Aortic smooth muscle cell (primary cell): ENCODE results near the gene CALML5.

GRCh38 chr10:4310199-4310452 lies 515.9 kb upstream of the AKR1E2 start:
- RRBS, result no CpG with 5 or more reads among the region's 3 CpGs

DNA sequence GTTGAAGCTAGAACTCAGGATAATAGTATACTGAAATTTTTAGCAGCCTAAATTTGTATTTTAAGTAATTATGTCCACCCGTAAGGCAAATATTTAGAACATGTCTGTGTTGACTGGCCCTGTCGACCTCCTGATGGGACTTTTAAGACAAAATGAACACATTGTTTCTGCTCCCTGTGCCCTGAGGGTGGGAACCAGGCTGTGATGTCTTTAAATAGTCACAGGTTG lies 494.9 kb upstream of the AKR1E2 start:
- RRBS, result no CpG with 5 or more reads among the region's 2 CpGs

GRCh38 chr10:4372478-4373010 lies 453.5 kb upstream of the AKR1E2 start:
- RRBS, result no CpG with 5 or more reads among the region's 6 CpGs

DNA sequence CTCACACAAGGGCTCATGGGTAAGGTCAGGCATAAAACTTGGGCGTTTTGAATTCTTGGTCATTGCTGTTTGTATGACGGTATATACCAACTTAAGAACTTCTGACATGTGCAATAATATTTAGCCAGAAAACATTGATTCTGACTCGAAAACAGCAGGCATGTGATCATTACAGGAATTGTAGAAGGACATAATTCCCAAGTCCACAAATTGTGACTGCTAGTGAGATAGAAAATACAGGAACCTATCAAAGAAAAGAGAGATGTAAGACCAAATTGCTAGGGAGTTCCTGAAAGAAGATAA lies 202.5 kb upstream of the AKR1E2 start:
- RRBS, result no CpG with 5 or more reads among the region's 3 CpGs

GRCh38 chr10:4763935-4764309 lies 62.1 kb upstream of the AKR1E2 start:
- RRBS, result no CpG with 5 or more reads among the region's 1 CpG

GRCh38 chr10:4826411-4827151 lies 574 bp downstream of the AKR1E2 start:
- RRBS, result 2% methylated on average over 11 of the region's 44 CpGs

GRCh38 chr10:4972401-4973112 lies 9.3 kb downstream of the AKR1C1 start:
- RRBS, result no CpG with 5 or more reads among the region's 18 CpGs

DNA sequence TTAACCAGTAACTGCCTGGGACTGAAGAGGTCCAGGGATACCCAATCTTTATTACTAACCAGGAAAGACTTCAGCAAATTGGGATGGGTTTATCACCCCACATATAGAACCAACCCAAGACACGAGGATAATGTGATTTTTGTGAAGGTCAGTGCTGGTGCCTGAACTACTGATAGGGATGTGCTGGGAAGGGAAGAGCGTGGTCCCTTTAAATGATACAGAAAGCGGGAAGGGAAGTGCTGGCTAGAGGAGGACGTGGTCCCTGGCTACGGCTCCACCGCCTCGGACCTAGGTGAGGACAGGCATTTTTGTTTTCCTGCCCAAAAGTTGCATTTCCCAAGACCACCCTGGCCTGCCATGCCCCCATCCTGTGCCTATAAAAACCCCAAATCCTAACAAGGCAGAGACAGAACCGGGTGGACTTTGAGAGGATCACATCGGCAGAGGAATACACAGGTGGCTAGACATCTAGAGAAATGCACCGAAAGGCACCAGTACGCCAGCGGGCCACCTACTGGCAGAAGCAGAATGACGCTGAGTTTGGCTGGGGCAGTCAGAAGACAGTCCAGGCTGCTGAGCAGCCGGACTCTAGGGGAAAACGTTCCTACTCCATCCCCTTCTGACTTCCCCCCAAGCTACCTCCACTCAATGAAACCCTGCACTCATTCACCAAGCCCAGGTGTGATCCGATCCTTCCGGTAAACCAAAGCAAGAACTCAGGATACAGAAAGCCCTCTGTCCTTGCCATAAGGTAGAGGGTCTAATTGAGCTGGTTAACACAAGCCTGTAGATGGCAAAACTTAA lies 2.7 kb downstream of the AKR1C4 start:
- RRBS, result no CpG with 5 or more reads among the region's 17 CpGs

DNA sequence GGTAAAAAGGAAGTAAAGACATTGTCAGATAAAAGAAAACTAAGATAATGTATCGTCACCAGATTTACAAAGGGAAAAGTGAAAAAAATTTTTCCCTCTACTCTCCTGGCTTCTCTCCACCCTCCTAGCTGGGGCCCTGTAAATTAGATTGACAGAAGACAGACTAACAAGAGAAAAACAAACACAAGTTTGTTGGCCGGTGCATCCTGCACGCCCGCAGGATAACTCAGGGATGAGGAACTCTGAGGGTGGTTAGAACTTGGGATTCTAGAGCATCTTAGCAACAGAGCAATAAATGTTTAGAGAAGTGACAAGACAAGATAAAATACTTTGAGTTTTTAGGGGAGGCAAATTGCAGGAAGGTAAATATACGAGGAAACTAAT lies 4.5 kb upstream of the UCN3 start:
- RRBS, result no CpG with 5 or more reads among the region's 5 CpGs

GRCh38 chr10:5402829-5403147 lies 1.8 kb downstream of the TUBAL3 start:
- RRBS, result no CpG with 5 or more reads among the region's 2 CpGs

GRCh38 chr10:5498667-5499826 lies at the start of gene CALML5:
Gene CALML5, minus strand, starts transcription at chr10:5499570.
- RRBS, result 78% methylated on average over 13 of the region's 72 CpGs

GRCh38 chr10:5575370-5576017 lies 50.7 kb downstream of the CALML3 start:
- RRBS, result 85% methylated on average over 1 of the region's 20 CpGs

- RRBS, result no CpG with 5 or more reads among the region's 11 CpGs
These were observed 54.6 kb downstream of the ASB13 start for GRCh38 chr10:5611834-5612198.

- RRBS, result 94% methylated on average over 3 of the region's 15 CpGs
These were observed 45.4 kb downstream of the ASB13 start for GRCh38 chr10:5620991-5621368.

GRCh38 chr10:5643354-5643675 lies 23.1 kb downstream of the ASB13 start:
- RRBS, result no CpG with 5 or more reads among the region's 3 CpGs

- RRBS, result 79% methylated on average over 3 of the region's 9 CpGs
These were observed 12.1 kb downstream of the ASB13 start for GRCh38 chr10:5654270-5654746.

- RRBS, result no CpG with 5 or more reads among the region's 3 CpGs
These were observed 24.8 kb downstream of the TASOR2 start for GRCh38 chr10:5709325-5709891.

- RRBS, result no CpG with 5 or more reads among the region's 4 CpGs
These were observed 29.4 kb downstream of the TASOR2 start for GRCh38 chr10:5713815-5714714.

- RRBS, result no CpG with 5 or more reads among the region's 3 CpGs
These were observed 42.1 kb downstream of the TASOR2 start for GRCh38 chr10:5726627-5727254.